ENCODE measurements around a stretch of chr17.

GRCh38 chr17:73293351-73293935, 18.4 kb downstream of the CDC42EP4 start:
- RRBS = no CpG with 5 or more reads among the region's 10 CpGs

GRCh38 chr17:73298449-73298825, 13.4 kb downstream of the CDC42EP4 start:
- RRBS = no CpG with 5 or more reads among the region's 3 CpGs

DNA sequence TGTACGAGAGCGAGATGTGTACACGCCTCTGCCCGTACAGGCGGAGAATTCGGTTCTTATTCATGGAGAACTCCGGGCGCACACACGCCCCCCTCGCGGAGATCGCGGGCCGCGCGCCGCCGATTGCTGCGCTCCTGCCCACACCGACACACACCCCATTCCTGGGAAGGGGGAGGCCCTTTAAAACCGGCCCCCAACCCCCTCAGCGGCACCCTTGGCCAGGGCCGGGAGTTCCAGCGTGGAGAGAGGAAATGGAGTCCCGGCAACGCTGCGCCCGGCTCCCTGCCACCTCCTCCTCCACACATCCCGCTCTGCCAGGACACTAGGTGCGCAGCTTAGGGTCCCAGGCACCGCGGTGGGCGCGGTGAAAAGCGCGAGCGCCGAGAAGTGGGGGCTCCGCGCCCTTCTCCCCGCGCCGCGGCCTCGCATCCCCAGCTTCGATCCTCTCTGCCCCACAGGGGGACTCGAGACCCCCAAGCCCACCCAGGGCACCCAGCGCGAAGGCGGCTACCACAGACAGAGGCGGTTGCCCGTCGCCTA, 379 bp downstream of the CDC42EP4 start:
- RRBS = 2% methylated on average over 13 of the region's 53 CpGs

DNA sequence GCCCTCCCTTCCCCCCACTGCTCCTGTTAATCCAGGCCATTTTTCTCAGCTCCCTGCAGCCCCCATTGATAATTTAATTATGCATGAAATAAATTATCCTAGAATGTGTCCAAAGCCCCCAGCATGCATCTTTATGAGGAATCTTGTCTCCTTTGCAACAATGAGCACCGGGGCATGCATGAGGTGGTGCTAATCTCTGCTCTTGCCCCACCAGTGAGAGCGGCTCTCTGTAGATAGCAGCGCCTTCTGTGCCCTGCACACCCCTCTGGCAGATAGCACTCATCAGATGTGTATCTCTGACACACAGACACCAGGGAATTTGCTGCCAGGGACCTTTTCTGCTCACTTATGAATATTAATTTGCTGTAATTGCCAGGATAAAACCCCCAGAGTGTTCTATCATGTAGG, 140.2 kb upstream of the CDC42EP4 start:
- RRBS = no CpG with 5 or more reads among the region's 3 CpGs

GRCh38 chr17:73591670-73592401, 52.4 kb downstream of the SDK2 start:
- RRBS = no CpG with 5 or more reads among the region's 16 CpGs

DNA sequence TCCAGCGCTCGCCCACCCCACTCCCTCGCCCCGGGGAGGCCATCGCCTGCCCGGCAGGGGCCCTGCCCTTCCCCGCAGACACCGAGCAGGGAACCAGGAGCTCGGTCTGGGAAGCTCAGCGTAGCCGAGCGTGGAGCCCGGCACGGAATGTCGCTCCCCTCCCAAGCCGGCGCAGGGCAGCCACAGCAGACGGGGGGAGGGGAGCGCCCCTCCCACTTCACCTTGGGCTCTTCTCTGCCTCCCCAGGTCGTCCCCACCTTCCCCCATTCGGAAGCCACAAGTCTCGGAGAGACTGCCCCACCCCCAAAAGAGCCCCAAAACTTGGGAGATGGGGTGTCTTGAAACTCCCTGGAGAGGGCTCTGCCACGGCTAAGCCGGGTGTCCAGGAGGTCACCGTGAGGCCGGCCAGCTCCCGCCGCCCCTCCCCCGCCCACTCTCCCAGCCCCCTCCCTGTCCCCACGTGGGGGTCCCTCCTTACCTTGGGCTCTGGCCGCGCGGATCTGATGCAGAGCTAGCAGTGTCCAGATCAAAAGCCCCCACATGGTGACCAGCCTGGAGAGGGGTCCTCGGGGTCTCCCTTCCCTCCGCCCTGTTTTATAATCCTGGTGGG, 593 bp downstream of the SDK2 start:
- RRBS = 6% methylated on average over 11 of the region's 35 CpGs

GRCh38 chr17:73952137-73953233, 251.0 kb upstream of the RPL38 start:
- RRBS = 71% methylated on average over 43 of the region's 90 CpGs

DNA sequence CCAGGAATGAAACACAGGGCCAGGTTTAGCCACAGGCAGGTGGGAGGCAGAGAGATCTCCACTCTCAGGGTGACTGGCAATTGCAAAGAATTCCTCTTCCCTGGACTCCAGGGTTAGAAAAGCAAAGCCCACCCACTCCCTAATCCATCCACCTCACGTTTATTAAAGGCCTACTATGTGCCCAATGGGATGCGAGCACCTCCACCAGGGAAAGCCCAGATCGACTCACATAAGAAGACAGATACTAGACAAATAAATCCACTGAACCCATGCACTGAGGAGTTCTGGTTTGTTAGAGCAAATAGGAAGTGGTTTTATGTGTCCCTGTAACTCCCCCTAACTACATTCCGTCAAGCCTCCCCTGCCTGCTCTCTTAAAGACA, 218.6 kb upstream of the RPL38 start:
- RRBS = no CpG with 5 or more reads among the region's 4 CpGs

DNA sequence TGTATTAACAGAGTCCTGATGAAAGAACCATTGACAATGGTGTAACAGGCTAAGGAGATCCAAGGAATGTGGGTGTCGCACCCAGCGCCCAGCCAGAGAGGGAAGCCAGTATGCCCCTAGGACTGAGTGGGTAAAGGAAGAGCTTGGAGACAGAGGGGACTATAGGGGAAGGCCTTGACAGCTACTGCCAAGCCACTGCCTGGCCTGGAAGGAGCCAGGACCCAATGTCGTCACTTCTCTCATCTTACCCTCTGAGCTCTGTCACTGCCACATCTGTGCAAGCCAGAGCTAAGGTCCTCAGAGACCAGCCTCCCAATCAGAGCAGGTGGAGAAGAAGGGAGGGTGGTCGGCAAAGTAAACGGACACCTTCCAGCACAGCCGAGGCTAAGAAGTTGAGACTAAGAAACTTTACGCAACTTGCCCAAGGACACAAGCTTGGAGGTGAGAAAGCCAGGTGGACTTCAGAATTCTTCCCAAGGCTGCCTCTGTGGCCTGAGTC, 125.3 kb upstream of the RPL38 start:
- RRBS = no CpG with 5 or more reads among the region's 7 CpGs

GRCh38 chr17:74245158-74245777, 28.8 kb upstream of the DNAI2 start:
- RRBS = 89% methylated on average over 3 of the region's 20 CpGs

GRCh38 chr17:74245778-74246173, 28.3 kb upstream of the DNAI2 start:
- RRBS = no CpG with 5 or more reads among the region's 5 CpGs

- RRBS = 79% methylated on average over 2 of the region's 7 CpGs
These were observed 23.1 kb upstream of the GPRC5C start for GRCh38 chr17:74408635-74409251.

DNA sequence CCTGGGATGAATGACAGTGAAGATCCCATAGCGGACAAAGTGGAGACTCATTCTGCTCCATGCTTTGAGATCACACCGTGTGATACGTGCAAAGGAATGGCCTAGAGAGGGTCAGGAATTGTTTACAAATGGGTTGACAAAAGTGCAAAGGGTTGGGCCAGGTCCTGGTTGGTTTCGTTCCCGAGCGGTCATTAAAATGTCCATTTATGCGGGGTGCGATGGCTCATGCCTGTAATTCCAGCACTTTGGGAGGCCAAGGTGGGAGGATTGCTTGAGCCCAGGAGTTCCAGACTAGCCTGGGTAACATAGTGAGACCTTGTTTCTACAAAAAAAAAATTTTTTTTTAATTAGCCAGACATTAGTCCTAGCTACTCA, 15.9 kb downstream of the GPRC5C start:
- RRBS = no CpG with 5 or more reads among the region's 8 CpGs

DNA sequence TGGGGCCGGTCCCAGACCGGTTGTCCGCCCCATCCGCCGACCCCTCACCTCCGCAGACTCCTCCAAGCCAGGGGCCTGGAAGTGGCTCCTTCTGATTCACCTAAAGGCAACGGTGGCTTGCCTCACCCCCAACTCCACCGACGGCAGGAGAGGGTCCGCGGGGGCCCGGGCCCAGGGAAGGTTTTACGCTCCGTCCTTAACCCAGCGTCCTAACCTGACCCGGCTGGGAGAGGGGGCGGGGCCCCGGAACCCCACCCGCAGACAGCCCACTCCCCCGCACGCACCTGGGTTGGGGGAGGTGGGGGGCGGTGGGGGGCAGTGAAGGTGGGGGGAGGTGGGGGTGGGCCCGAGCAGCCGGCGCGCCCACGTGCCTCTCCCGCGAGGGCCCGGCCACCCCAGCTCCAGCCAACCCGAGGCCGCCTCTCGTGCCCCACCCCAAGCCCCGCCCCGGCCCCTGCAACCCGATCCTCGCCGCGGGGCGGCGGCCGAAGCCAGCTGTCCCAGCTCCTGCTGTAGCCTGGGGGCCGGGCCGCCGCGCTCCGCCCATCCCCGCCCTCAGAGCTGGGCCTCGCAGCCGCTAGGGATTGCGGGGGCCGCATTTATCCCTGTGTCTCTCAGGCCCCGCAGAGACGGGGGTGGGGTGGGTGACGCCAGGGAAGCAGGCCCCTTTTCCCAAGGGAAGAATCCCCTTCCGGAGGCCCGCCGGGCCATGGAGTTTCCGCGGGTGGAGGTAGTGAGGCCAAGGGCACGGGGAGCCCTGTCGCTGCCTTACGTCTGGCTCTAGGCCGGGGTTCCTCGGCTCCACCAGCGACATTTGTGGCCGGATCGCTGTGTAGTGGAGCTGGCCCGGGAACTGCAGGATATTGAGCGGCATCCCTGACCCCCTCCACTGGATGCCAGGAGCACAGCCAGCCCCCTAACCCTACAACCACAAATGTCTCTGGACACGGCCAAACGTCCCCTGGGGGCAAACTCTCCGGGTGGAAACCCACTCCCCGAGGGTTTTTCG, 12.4 kb upstream of the CD300A start:
- RRBS = 16% methylated on average over 35 of the region's 75 CpGs

DNA sequence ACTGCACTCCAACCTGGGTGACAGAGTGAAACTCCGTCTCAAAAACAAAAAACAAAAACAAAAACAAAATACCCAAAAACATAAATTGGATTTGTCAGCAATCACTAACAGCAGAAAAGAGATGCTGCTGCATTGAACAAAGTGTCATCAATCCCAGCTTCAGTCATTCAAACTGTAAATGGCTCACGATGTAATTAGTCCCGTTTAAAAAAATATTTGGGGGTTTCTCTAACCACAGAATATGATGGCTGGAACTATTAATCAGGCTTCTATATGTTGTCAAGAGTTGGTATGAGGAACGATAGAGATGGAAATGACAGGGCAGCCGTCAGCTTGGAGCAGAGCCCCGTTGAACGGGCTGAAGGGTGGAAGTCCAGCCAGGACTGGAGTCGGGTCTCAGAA, 1.5 kb downstream of the CD300LB start:
- RRBS = no CpG with 5 or more reads among the region's 8 CpGs

DNA sequence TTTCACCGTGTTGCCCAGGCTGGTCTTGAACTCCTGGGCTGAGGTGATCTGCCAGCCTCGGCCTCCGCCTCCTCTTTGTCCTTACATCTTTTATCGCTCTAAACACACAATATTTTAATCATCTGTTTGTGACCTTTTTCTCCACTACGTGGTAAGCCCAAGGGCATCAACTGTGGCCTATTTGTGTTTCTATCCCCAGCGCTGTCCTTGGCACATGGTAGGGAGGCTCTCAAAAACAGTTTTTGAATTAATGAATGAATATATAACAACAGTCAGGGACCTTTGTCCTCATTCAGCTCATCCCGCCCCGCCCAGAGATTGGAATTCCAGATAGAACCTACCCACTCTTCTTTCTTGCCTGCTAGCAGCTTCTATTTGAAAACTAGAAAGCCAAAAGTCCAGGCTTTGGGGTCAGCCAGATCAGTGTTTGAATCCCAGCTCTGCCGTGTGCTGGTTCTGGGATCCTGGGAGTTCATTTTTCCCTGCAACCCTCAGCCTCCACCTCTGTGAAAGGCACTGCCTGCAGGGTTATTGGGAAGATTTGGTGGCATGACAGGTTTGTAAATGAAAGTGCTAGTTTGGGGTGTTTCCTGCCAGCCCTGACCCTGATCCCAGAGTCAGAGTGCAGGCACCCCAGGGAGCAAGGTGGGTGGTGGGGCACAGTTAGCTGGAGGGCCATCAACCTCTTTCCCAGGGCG, 4.4 kb downstream of the NHERF1 start:
- RRBS = no CpG with 5 or more reads among the region's 10 CpGs

DNA sequence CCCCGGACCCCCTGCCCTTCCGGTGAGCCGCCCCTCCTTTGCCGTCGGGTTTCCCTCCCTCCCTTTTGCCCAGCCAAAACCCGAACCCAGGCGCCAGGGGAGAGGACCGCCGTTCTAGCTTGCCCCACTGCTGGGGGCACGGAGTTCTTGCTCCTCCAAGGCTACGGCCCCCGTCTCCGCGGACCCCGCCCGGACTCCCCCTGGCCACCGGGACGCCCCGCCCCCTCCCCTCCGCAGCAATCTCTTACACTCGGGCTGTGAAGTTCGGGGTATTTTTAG, 250 bp downstream of the GRIN2C start:
- RRBS = 15% methylated on average over 6 of the region's 22 CpGs

- RRBS = no CpG with 5 or more reads among the region's 9 CpGs
These were observed 1.5 kb upstream of the MRPL58 start for GRCh38 chr17:75010833-75011467.

DNA sequence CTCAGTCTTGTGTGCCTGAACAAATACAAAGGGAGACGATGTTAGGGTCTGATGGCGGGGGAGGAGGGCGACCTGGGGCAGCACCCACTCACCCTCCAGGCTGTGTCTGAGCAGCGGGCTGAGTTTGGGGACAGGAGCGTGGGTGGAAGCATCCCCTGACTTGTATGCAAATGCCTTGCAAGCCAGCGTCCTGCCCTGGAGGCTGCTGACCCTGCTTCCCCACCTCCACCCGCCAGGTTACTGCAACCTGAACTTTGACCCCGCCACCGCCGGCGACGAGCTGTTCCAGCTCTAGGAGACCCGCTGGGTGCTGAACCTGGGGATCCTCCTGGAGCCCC, 10.8 kb upstream of the SLC16A5 start:
- RRBS = 94% methylated on average over 4 of the region's 13 CpGs

Measured in HTR-8/SVneo (cell line).